Thoracic aorta (tissue), 1 donor: ENCODE measurements around the genes SAAL1 and HPS5.

GRCh38 chr11:16774794-16775553 lies 36.5 kb downstream of the C11orf58 start:
- RAMPAGE, long total RNA, result no peak

GRCh38 chr11:16902894-16903524 lies 111.2 kb downstream of the PLEKHA7 start:
- RAMPAGE, long total RNA, result no peak

GRCh38 chr11:17410967-17411524 lies 22.6 kb upstream of the KCNJ11 start:
- RAMPAGE, long total RNA, result no peak

DNA sequence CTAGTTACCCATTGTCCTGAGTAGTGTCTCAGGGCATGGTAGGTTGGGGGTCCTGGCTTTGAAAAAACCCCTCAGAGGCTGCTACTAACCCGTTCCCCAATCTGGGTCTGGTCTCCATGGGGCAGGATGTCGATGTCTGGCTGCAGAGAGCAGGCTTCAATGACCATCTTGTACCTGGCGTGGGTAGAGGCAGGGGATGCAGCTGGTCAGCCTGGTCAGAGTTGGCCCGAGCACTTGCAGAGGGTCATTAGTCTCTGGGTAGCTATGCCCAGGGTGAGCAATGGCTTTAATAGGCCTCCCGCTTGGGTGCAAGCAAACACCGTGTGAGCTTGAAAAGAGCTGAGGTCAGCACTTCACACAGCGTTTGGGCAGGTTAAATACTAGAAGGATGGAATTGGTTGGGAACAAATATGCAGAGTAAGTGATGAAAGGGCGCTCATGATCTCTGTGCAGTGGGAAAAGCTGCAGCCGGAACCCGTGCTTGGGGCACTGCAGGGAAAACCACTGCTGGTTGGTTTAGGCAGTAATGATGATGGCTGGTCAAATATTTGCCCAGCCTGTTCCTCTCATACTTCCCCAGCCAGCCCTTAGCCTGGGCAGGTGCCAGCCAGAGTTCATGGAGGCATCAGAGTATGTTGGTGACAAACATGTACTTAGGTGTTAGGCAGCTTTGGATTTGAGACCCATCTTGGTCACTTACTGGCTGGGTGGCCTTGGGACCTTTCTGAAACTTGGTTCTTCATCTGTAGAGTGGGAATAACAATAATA lies 25.0 kb upstream of the KCNJ11 start:
- RAMPAGE, long total RNA, result no peak

- RAMPAGE, long total RNA, result no peak
Observed at GRCh38 chr11:17506670-17507113, 30.0 kb upstream of the ABCC8 start.

DNA sequence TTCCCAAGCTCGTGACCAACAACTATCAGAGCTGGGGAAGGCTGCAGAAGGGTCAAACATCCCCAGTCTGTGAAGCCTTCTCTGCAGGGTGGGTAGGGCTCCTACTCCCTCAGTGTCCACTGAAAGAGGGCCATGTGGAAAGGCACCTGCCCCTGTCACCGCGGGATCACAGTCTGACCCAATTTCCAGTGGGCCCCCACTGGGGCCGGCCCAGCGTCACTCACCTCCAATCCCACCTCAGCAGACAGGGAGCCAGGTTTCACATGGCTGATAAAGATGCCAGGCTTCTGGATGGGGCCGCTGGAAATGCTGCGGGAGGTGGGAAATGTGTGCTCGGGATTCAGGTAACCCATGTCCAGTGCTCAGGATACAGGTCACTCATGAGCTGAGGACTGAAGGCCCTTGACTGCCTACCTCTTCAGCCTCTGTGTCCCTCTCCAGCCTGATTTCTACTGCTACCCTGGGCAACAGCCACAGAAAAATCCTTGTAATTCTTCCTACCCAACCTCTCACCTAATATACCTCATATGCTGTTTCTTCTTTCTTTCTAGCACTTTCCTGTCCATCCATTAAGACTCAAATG lies 19.9 kb downstream of the USH1C start:
- RAMPAGE, long total RNA, result no peak

DNA sequence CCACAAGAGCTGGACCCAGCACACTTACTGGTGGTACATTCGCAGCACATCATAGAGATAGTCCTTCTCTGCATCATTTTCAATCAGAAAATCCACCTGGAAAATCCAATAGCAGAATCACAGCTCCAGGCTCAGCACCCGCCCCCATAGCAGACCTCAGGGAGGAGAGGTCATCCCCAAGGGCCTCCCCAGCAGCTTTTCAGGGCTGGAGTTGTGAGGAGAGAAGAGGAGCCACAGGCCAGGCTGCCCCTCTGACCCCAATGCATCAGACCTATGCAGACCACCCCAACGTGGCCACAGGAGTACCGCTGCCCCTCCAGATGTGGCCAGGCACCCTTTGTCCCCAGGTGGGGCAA lies 11.0 kb downstream of the USH1C start:
- RAMPAGE, long total RNA, result no peak

- RAMPAGE, long total RNA, result no peak
Observed at GRCh38 chr11:17542836-17543472, 1.3 kb downstream of the USH1C start.

GRCh38 chr11:17683151-17684242 lies 35.9 kb upstream of the MYOD1 start:
- RAMPAGE, long total RNA, result no peak

DNA sequence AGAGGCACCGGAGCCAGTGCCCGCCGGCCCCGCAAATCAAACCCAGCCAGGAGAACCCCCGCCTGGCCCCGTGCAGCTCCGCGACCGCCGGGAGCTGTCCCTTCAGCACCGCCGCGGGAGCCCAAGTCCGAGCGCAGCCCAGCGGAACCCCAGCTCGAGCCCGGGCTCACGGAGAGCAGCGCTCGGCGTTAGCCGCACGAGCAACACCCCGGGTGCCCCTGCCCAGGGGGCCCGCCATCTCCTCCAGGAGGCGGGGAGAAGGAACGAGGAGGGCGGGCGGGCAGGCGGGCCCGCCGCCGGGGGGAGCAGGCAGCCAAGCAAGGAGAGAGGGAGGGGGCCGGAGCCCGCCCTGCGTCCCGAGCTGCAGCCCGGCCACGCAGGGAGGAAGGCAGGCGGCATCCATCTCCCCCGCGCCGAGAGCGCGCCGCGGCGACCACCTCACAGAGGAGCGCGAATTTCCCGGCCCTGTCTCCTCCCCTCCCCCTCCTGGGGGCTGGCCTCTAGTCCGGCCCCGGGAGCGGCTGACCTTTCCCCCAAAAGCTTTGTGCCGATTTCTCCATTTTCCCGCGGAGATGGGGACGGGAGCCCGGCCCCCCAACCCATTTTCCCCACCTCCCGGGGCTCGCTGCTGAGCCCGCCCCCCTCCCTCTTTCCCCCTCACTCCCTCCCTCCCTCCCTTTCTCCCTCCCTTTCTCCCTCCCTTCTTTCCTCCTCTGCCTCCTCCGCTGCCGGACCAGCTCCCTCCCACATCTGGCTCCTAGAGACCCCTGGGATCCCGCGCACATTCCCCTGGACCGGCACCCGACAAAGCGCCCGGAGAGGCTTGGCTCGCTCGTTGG lies 655 bp downstream of the KCNC1 start:
- RAMPAGE, long total RNA, result no peak

DNA sequence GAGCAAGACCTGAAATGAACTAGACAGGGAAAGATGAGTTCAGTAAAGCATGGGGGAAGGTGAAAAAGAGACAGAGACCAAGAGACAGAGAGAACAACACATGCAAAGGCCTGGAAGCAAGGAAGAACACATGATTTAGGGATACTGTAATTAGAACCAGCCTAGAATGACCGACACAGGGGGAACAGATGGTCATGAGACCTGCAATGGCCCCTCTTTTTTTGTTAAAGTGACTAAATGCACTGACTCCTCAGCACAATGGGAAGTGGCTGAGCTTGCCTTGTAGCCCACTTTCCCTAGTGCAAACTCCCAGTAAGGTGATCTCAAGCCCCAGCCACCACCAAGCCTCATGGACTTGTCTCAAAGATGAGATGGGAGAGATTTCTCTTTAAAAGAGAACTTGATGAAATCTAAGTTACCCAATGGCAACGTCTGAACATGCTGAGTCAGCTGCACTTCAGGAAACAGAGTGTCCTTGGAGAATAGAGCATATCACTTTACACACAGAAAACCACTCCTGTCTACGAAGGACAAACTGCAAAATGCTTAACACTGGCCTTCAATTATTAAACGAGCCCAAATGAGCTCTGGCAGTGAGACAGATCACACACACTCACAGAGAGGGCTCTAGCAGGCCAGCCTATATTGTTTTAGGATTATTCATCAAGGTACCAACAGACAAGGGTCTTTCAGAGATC lies 91.0 kb downstream of the SERGEF start:
- RAMPAGE, long total RNA, result no peak

DNA sequence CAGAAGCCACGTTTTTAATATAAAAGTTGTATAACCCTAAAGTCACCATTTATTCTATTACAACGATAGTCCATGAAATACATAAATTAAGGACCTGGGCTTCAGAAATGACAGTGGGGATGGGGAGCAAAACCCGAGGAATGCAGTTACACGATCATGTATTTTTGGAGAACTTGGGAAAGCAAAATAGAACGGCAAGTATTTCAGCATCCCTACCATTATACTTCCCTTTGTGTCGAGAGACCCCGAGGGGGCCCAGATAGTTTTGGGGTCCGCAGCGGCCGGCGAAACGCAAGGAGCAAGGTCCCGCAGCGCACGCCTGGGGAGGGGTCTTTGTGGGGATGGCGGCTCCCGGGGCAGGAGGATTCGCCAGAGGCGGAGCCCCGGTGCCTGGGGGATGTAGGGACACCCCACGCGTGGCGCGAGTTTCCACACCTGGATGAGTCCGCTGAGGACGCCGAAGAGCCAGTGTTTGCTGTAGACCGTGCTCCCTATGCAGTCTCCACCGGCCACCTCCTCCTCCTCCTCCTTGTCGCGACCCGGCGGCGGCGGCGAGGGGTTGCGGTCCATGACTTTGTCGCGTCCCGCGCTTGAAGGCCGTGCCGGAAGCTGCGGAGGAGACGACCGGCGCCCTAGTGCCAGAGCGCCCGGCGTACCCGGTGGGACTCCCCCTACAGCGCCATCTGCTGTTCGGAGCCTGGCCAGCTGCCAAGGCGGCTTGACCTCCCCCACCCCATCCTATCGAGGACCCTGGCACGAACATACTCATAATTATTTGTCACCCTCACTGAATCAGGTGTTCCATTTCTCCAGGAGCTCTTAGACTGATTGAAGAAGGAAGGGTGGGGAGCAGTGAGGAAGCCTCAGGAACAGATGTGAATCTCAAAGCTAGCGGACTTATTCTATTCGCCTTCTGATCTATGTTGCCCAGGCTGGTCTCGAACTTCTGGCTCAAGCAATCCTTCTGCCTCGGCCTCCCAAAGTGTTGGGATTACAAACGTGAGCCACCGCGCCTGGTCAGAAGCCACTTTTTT lies at the start of gene SAAL1:
Gene SAAL1, minus strand, starts transcription at position 611 of the 1,034 bp plus-strand sequence.
- RAMPAGE, long total RNA, result start-site peak on the minus strand centred at position 578 of the sequence, 98 bp wide, 93 reads

- RAMPAGE, long total RNA, result no peak
Observed at GRCh38 chr11:18208783-18209319, 27.8 kb downstream of the SAA4 start.

GRCh38 chr11:18268988-18269582 lies 3.0 kb downstream of the SAA1 start:
- RAMPAGE, long total RNA, result start-site peak on the plus strand at chr11:18269210-18269267, 20 reads

GRCh38 chr11:18321897-18322654 lies at the start of gene HPS5:
Gene HPS5, minus strand, starts transcription at chr11:18322140.
- RAMPAGE, long total RNA, result start-site peak on the minus strand at chr11:18322130-18322178, 80 reads; start-site peak on the plus strand at chr11:18322255-18322306, 83 reads; start-site peak on the minus strand at chr11:18322404-18322510, 9 reads; start-site peak on the plus strand at chr11:18322546-18322611, 243 reads

DNA sequence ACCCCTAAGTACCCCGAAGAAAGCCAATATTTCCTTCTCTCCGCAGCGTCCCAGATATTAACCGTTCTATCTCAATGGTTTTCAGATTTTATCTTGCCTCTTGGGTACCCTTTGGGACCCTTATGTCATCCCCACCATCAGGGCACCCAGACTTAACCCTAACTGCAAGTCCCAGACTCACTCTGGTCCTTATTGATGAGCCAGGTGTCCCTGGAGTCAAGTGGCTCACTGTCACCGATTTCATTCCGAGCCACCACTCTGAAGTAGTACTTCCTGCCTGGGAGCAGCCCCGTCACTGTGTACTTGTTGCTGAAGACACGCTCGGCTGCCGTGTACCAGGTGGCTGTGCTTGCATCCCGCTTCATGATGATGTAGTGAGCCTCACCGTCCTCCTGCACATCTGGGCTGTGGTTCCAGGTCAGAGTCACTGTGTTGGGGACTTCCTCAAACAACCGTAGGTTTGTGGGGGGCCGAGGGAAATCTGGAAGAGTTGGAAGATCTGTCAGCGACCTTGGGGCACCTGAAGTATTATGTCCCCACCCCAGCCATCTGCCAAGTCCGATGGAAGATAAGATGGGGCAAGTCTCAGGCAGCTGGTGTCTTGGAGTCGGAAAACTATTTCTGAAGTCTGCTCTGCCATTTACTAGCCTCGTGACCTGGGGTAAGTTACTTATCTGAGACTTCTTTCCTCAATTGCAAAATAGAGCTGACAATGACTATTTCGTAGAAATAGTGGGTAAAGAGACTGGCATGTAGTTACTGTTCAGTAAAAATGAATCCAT lies 8.3 kb downstream of the TMEM86A start:
- RAMPAGE, long total RNA, result no peak

DNA sequence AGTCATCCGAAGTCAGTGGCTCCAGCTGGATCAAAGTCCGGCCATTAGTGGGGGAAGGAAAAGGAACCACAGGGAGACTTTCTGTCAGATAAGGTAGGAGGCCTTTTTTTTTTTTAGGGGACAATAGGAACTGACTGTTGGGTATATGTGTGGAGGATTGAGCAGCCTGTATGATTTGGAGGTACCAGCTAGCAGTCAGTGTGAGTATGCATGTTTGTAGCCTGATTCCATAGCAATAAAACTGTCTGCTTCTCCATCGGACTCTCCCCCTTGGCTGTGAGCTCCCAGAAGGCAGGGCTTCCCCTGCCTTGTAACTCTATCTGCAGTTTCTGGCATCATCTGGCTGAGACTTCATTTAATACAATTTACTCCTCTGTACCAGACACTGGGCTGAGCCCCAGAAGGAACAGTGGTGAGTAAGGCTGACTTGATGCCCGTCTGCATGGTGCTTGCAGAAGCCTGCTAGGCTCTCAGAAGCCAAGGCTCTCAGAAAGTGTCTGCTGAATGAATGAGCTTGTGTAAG lies 5.7 kb downstream of the IGSF22 start:
- RAMPAGE, long total RNA, result no peak

DNA sequence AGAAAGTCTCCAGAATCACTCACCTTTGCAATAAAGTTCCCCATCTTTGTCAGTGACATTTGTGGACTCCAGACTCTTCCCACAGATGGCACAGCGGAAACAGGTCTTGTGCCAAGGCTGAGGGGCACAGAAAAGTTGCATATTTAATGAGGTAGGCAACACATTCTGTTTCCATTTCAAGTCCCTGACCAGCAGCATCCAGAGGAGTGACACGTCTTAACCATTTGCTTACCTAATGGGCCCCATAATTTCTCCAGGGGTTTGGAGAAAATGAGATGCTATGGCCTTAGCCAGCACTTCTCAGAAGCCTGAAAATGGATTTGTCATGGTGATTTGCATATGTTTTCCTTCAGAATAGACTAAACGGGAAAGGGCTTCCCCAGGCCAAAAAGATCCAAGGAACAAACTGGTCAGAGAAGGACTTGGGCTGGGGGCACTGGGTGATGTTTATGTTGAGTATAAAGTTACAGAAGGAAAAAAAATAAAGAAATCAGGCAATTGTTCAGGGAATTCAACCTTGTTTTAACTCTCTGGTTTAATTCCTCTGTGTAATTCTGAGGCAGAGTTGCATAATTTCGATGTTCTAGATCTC lies 16.8 kb downstream of the CSRP3 start:
- RAMPAGE, long total RNA, result no peak

GRCh38 chr11:19191576-19192407 lies 10.0 kb downstream of the CSRP3 start:
- RAMPAGE, long total RNA, result no peak

GRCh38 chr11:19242328-19243081 lies 1.8 kb upstream of the E2F8 start:
- RAMPAGE, long total RNA, result no peak